ENCODE measurements around a stretch of chr1.

DNA sequence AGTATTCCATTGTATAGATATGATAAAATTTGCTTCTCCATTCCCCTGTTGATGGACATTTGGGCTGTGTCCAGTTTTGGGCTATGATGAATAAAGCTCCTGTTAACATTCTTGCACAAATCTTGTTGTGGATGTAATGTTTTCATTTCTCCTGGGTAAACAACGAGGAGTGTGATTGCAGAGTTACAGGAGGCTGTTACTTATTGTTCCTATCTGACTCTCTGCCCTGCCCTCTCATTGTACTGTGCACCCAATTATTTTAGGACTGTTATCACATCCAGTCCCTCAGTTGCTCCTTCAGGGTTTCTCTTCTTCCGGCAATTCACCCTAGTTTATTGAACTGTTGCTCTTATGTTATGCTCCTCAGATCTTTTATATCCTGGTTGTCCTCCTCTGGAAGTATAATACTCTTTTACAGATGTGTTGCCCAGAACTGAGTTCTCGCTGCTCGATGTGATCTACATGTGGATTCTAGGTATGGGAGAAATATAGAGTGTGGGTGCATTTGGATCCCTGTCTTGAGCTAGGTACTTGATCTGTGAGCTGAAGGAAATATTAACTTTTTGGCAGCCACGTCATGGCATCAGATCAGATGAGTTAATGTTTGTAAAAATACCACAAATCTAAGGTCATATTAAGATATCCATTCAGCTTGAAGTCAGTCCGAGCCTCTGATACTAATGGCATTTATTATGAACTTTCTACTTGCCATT lies 24.4 kb downstream of the MAPKAPK2 start:
- PRO-cap, 2 experiments, result no peak in any of the 2 experiments
- RAMPAGE, long total RNA, 4 experiments, result no peak in any of the 4 experiments

GRCh38 chr1:206757648-206758274 lies 12.8 kb upstream of the IL19 start:
- PRO-cap, 2 experiments, result no peak in any of the 2 experiments
- RAMPAGE, long total RNA, 4 experiments, result no peak in any of the 4 experiments

DNA sequence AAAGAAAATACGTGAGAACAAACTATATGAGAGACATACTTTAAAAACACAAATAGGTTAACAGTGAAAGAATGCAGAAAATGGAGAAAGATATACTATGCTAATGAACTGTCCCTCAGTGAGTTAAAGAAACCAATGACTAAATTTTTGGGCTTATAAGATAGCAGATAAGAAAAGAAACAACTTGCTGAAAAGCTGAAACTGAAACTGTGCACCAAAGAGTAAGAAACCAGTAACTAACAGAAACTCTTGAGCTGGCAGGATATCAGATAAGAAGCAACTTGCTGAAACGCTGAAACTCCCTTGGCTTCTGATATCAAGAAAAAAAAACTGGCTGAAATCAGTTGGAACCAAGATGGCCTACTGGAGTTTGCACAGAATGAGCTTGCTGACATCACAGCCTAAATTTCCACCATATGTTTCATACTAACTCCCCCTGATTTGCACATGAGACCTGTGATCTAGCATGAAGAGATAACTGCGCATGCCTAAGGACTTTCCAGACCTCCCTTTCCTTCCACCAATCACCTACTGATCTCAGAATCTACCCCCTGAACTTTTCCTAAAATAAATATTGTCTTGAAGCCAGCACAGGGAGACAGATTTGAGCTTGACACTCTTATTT lies 44.6 kb upstream of the IL10 start:
- PRO-cap, 2 experiments, result no peak in any of the 2 experiments
- RAMPAGE, long total RNA, 4 experiments, result no peak in any of the 4 experiments

DNA sequence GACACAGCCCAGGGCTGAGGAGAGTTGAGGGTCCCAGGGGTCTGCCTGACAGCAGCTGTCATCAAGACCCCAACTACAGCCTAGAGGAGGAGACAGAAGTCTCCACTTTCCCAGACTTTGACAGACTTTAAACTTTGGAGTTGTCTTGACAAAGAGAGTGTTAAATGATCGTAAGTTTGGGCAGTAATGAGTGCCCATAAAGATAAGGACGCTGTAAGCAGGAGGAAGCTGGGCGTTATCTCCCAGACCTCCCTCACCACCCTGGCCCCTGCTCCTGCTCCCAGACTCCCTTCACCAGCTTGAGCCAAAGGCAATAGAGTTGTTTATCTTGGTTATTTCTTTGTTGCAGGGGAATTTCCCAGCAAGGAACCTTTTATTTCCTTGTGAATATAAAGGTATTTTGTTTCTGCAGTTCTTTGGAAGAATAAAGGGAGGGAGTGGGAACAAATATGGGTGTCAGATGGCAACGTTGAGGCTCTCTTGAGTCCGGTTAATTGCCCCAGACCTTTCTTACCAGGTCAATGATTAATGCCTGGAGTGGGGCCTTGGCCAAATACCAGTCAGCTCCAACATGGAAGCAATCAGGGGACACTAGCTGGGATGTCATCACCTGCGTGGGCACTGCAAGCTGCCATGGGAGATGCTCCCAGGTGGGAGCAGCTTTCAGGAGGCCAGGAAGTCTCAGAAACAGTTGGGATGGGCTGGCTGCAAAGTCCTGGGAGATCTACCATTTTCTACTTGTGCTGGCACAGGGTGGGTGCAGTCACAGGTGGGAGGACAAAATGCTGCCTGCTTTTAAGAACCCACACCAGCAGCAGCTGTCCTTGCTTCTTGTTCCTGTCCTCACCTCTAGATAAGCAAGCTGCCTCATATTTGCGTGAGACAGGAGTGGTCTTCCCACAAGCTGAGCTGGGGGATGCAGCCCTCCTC lies 4.3 kb downstream of the PIGR start:
- PRO-cap, 2 experiments, result no peak in any of the 2 experiments
- RAMPAGE, long total RNA, 4 experiments, result no peak in any of the 4 experiments

DNA sequence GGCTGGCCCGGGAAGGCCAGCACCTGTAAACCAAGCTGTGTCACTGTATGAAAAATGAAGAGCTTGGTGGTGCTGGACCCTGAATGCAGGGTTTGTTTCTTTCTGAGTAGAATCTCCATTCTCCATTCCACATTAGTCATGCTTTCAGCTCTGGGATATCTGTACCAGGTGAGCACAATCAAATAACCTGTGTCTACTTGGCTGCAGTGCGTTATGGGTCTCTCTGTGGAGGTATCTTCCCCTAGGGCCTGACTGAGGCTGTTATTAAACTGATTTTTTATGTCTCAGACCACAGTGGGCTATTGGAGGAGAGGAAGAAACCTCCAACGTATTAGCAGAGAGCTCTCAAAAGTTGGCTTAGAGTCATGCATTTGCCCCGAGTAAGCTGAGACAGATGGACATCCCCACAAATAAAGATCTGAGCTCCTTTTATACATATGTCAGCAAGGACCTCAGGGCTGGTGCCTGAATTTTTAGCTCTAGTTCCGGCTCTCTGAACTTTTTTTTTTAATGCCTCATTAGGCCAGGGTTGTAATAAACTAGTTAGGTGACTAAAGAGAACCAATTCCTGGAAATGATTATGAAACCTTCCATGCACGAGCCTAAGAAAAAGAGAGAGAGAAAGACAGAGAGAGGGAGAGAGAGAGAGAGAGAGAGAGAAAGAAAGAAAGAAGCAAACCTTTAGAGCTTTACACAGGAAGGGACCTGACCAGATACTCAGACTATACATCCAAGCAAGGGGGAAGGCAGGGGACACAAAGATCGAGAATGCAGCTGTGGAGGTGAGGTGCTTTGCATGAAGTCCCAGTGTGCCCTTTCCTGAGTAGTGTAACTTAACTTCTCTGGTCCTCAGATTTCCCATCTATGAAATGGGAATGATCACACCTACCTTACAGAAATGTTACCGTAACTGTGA lies 8.3 kb upstream of the PIGR start:
- PRO-cap, 2 experiments, result no peak in any of the 2 experiments
- RAMPAGE, long total RNA, 4 experiments, result no peak in any of the 4 experiments

DNA sequence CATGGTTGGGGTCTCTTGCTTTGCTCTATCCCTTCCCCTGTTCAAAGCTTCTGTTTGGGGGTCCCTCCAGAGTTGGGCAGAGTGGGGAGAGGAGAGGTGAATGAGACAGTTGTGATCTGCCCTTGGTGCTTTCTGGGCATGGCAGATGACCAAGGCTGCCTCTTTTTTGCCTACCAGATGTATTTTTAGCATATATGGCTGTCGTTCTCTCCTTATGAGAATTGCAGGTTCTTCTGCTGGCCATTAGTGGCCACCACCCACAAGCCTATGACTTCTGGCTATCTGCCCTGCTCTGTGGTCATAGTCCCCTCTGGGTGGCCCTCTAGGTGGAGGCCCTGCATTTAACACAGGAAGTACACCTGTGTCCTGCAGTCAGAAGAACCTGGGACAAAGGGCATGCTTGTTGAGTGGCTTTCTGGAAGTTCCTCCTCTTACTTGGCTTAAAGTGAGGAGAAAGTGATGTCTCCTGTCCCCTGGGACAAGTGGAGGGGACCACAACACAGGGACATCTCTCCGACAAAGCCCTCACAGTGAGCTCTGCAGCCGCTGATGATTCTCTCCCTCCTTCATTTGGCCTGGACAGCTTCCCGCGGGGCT lies 6.5 kb downstream of the FCAMR start:
- PRO-cap, 2 experiments, result no peak in any of the 2 experiments
- RAMPAGE, long total RNA, 4 experiments, result no peak in any of the 4 experiments

DNA sequence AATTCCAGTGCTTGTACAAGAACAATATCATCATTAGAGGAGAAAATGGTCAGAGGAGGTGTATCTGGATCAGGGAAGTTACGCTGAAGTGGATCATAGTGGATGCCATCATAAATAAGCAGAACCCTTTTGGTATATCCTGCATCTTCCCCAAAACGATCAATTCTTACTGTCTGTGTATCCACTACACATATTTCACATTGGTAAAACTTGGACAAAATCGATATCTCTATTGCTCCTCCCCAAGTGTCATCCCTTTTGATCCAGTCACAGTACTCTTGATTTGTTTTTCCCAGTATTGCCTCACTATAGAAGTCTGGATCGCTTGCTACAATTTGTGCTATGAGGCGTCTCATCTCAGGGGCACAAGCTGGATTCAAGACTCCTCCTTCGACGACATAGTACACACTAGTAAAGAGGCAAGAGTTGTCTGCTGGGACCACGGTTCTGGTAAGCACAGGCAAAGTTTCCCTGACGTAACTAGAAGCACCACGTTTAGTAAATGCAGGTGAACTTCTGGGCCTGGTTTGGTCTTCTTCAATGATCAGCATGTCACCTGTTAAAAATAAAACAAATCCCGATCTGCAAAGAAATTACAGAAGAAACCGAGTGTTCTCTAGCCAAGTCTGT lies 1.7 kb downstream of the YOD1 start:
- PRO-cap, 2 experiments, result no peak in any of the 2 experiments
- RAMPAGE, long total RNA, 4 experiments, result start-site peak on the minus strand in 2 of 4 experiments, centred at positions 428 to 466 of the sequence, 27 to 30 reads per replicate

GRCh38 chr1:207050382-207050881 lies 576 bp downstream of the YOD1 start:
- PRO-cap, 2 experiments, result no peak in any of the 2 experiments
- RAMPAGE, long total RNA, 4 experiments, result start-site peak on the minus strand in 2 of 4 experiments, at chr1:207050693-207050814 at its widest, 15 to 19 reads per replicate

- PRO-cap, 2 experiments, result no peak in any of the 2 experiments
- RAMPAGE, long total RNA, 4 experiments, result no peak in any of the 4 experiments
Observed at GRCh38 chr1:207104644-207104908, 543 bp downstream of the C4BPA start.

DNA sequence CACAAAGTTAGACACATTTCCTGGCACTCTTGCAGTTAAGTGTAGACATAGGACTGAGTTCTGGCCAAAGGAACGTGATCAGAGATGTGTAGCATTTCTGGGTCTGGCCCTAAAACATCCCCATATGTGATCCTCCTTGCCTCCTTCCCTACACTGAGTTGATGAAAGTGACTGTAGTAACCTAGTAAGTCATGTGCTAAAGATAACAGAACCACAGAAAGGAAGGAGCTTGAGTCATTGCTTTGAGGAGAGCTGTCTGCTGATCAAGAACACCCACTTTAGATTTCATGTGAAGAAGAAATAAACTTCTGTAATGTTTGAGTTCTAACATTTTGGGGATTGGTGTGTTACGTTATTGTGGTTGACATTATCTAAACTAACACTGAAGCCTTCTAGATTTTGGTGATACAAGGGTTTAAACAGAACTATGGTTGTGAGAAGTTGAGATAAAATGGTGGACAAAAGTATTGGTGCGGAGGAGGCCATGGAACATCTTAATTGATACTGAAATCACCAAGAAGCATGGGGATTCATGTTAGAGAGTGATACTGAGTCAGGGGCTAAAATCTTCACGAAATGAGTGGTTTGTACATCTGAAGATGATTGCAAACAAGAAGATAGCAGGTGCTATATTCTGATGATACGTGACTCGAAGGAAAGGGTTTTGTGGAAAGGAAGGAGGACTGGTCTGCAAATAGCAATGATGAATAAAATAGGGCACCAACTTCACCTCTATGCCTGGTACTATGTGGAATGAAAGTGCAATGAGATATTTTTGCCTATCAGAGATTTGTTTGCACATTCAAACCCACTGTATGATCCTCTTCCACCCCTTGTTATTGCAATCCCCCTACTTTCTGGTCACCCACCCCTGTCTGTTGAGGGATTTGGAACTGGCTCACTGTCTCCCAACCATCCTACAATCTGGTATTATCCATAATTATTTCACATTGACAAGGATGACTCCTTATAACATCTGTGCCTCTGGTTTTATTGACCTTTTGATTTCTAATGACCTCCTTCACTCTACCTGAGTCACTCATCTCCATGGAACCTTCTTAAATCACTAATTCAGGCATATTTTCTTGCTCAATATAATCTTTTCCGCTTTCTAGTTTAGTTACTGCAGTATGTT lies 42.1 kb downstream of the CD55 start:
- PRO-cap, 2 experiments, result peak in 1 of 2 experiments; most common plus-strand start position 541 of the sequence (in 1)
- RAMPAGE, long total RNA, 4 experiments, result no peak in any of the 4 experiments

GRCh38 chr1:207750849-207751346 lies 956 bp upstream of the CD46 start:
- PRO-cap, 2 experiments, result peak in 1 of 2 experiments; most common minus-strand start chr1:207751034 (in 1)
- RAMPAGE, long total RNA, 4 experiments, result no peak in any of the 4 experiments

- PRO-cap, 2 experiments, result no peak in any of the 2 experiments
- RAMPAGE, long total RNA, 4 experiments, result start-site peak on the plus strand in 1 of 4 experiments, at chr1:207755954-207755963 at its widest, 5 reads per replicate
Observed at GRCh38 chr1:207755953-207756695, 4.3 kb downstream of the CD46 start.

GRCh38 chr1:207819797-207820195 lies 67.9 kb downstream of the CD46 start:
- PRO-cap, 2 experiments, result no peak in any of the 2 experiments
- RAMPAGE, long total RNA, 4 experiments, result no peak in any of the 4 experiments

GRCh38 chr1:207871074-207872006 lies 39.6 kb downstream of the CD34 start:
- PRO-cap, 2 experiments, result no peak in any of the 2 experiments
- RAMPAGE, long total RNA, 4 experiments, result no peak in any of the 4 experiments

DNA sequence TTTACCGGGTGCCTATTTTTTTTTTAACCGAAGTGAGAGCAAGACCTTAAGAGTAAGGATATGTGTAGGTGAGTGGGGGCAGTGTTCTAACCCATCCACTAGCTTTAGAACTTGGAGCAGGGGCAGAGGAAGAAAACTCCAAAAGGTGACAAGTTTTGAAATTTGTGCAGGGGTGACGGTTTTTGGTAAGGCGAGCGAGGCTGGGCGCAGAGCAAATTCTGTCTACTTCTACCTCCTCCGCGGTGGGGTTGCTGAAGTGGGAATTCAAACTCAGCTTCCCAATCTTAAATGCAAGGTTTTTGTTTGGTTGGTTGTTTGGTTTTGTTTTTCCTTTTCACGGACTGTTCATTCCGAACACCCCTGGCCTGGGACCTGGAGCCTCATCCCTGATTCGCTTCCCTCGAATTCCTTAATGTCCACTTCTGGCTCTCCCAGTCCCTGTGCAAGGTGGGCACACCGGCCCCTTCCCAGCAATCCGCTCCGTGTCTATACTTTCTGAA lies 764 bp downstream of the CD34 start:
- PRO-cap, 2 experiments, result peak in 1 of 2 experiments; most common plus-strand start position 348 of the sequence (in 1)
- RAMPAGE, long total RNA, 4 experiments, result no peak in any of the 4 experiments

GRCh38 chr1:207925073-207925755 lies 14.3 kb upstream of the CD34 start:
- PRO-cap, 2 experiments, result peak in 1 of 2 experiments; most common plus-strand start chr1:207925320 (in 1); most common minus-strand start chr1:207925263 (in 1)
- RAMPAGE, long total RNA, 4 experiments, result no peak in any of the 4 experiments

DNA sequence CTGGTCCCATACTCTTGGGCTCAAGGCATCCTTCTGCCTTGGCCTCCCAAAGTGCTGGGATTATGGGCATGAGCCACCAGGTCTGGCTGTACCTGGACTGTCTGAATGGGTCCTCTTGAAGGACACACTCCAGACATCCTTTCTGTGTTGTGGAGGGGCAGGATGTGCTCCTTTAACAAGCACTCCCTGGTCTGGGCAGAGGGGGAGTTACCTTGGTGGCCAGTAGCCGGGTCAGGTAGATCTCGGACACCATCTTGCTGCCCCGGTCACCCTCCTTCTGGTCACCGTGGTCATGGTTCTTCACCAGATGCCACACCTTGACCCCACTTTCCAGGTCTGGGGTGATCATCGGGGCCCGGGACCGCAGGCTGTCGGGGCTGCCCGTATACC lies 122.2 kb upstream of the CD34 start:
- PRO-cap, 2 experiments, result no peak in any of the 2 experiments
- RAMPAGE, long total RNA, 4 experiments, result start-site peak on the minus strand in 1 of 4 experiments, centred at position 184 of the sequence, 54 reads per replicate

GRCh38 chr1:208051055-208051583 lies 140.2 kb upstream of the CD34 start:
- PRO-cap, 2 experiments, result no peak in any of the 2 experiments
- RAMPAGE, long total RNA, 4 experiments, result no peak in any of the 4 experiments

GRCh38 chr1:208094068-208094766 lies 150.0 kb downstream of the PLXNA2 start:
- PRO-cap, 2 experiments, result no peak in any of the 2 experiments
- RAMPAGE, long total RNA, 4 experiments, result no peak in any of the 4 experiments

GRCh38 chr1:208242816-208243565 lies 1.2 kb downstream of the PLXNA2 start:
- PRO-cap, 2 experiments, result peak in 2 of 2 experiments; most common plus-strand start chr1:208243376 (in 1)
- RAMPAGE, long total RNA, 4 experiments, result no peak in any of the 4 experiments